CD14-positive monocyte (primary cell): Measurements from ENCODE around the genes MAGEB1, LANCL3, TSPAN7 and MID1IP1.

GRCh38 chrX:28205718-28206445, 224.6 kb upstream of the DCAF8L1 start:
- CAGE, long polyA plus RNA = no peak

DNA sequence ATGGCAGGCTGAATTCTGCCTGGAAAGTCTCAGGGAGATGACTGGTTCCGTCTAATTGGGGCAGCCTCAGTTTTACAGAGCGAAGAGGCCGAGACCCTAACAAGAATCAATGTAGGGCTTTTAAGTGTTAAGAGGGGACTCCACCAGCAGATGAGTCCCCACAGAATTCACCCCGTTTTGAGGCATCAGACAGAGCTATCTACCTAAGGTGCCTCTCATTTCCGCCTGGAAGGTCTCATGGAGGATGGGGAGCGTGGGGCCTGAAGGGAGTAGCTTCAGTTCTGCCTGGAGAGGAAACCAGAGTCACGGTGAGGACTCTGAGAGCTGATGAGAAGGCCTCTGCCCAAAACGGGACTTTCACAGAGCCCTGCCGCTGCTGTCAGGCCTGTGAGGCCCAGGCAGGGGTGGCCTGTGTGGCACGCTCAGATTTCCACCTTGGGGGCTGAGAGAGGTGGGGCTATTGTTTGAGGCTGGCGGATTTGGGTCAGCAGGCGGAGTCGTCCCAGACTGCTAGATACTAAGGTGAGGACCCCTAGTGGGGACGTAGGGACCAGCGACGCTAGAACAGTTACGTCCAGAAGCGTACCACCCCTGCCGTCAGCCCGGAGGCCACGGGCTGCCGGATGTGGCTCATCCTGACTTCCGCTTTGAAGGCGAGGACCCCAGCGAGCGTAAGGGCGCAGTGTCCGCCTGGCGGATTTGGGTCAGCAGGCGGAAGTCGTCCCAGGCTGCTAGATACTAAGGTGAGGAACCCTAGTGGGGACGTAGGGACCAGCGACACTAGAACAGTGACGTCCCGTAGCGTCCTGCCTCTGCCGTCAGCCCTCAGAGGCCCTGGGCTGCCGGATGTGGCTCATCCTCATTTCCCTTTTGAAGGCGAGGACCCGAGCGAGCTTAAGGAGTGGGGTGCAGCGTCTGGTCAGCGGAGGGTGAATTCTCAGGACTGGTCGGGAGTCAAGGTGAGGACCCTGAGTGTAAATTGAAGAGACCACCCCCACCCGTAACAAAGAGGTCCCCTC, at the start of gene MAGEB1:
Gene MAGEB1, plus strand, starts transcription at position 633 of the 1,019 bp plus-strand sequence.
- CAGE, long polyA plus RNA = no peak

GRCh38 chrX:30307975-30308887, 959 bp downstream of the NR0B1 start:
- CAGE, long polyA plus RNA = no peak

GRCh38 chrX:30567975-30568510, 9.5 kb downstream of the TASL start:
- CAGE, long polyA plus RNA = no peak

DNA sequence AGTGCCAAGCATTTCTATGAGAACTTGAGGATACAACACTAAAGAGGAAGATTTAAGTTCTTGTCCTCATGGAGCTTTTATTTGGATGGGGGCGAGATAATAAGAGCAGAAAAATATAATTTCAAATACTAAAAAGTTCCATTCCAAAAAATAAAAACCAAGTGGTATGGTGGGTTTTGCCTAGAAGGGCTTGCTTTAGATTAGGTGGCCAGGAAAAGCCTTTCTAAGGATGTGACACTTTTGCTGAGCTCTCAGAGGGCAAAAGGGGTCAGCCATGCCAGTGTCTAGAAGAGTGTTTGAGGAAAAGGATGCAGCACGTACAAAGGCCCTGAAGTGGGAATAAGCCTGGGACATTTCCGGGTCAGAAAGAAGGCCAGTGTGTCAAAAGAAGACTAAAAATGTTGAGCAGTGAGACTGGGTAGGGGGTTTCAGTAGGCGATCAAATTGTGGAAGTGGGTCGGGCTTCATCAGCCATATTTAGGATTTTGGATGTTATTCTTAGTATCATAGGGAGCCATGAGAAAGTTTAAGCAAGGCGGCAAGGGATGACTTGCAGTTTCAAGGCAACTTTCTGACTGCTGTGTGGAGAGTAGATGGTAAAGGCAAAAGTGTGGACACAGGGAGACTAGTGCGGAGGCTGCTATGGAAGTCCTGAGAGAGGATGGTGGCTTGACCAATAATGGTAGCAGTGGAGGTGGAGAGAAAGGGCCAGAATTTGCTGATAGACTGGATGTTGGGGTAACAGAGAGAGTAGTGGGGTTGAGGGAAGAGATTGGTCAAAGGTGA, 15.2 kb downstream of the GK start:
- CAGE, long polyA plus RNA = no peak

DNA sequence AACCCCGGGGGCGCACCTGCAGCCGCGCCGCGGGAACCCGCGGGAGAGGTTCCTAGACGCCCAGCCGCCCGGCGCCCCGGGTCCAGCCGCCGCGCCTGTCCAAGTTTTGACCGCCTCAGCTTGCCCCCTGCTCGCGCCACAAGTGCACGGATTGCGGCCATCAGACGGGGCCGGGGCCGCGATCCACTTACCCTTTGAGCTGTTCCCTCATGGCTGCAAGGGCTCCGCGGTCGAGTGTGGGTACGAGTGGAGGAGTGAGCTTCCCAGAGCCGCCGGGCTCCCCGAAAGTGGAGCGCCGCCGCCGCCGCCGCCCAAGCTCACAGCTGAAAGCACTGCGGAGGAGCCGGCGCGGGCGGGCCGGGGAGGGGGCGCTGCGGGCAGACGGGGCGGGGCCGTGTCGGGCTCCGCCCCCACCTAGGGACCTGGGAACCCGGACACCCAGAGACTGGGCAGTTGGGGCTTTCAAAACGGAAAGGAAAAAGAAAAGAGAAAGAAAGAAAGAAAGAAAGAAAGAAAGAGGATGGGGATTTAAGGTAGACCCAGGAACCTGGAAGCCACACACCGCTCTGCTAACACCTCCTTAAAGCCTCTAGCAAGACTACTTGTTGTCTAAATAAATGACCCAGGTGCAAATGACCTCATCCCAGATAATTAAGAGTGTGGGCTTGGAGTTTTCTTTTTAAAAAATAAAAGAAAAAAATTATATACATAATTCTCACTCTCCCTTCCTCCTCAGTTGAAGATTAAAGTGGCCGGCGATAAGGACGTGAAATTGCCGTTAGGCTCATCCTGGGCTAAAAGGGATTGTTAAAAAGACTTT, 195.0 kb upstream of the FTHL17 start:
- CAGE, long polyA plus RNA = no peak

- CAGE, long polyA plus RNA = no peak
Observed at GRCh38 chrX:33041261-33041645, 170.1 kb downstream of the DMD start.

- CAGE, long polyA plus RNA = no peak
Observed at GRCh38 chrX:33104283-33104673, 107.1 kb downstream of the DMD start.

DNA sequence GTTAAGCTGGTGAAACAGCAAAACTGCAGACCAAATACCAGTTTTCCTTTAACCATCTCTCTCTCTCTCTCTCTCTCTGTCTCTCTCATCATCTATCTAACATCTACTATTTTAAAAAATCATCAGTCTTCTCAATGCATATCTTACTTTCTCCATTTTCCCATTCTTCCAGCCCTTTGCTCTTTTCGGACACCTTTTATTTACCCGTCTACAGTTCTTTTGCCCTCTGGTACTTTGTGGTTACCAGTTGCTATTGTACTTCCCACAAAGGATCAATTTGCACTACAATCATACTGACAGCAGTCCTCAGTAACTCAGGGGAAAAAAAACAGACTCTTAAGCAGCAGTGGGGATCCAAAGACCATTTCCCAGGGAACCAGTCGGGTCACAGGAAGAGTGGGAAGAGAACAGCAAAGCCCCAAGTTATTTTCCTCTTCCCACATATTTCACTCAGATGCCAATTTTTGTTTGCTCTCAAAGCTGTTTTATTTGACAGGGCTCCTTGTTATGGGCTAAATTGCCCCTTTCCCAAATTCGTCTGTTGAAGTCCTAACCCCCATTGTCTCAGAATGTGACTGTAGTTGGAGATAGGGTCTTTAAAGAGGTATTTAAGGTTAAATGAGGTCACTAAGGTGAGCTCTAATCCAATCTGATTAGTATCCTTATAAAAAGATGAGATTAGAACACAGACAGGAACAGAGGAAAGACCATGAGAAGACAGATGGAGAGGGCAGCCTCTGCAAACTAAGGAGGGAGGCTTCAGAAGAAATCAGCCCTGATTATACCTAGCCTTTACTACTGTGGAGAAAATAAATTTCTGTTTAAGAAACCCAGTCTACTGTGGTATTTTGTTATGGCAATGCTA, 22.9 kb downstream of the DMD start:
- CAGE, long polyA plus RNA = no peak

GRCh38 chrX:34396236-34396586, 260.9 kb downstream of the TMEM47 start:
- CAGE, long polyA plus RNA = no peak

DNA sequence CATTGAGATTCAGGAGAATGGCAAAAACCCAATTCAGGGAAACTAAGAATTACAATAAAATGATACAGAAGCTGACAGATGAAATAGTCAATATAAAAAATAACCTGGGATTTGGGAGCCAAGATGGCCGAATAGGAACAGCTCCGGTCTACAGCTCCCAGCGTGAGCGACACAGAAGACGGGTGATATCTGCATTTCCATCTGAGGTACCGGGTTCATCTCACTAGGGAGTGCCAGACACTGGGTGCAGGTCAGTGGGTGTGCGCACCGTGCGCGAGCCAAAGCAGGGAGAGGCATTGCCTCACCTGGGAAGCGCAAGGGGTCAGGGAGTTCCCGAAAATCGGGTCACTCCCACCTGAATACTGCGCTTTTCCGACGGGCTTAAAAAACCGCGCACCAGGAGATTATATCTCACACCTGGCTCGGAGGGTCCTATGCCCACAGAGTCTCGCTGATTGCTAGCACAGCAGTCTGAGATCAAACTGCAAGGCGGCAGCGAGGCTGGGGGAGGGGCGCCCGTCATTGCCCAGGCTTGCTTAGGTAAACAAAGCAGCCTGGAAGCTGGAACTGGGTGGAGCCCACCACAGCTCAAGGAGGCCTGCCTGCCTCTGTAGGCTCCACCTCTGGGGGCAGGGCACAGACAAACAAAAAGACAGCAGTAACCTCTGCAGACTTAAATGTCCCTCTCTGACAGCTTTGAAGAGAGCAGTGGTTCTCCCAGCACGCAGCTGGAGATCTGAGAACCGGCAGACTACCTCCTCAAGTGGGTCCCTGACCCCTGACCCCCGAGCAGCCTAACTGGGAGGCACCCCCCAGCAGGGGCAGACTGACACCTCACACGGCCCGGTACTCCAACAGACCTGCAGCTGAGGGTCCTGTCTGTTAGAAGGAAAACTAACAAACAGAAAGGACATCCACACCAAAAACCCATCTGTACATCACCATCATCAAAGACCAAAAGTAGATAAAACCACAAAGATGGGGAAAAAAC, 241.7 kb downstream of the TMEM47 start:
- CAGE, long polyA plus RNA = no peak

- CAGE, long polyA plus RNA = no peak
Observed at GRCh38 chrX:37571232-37571901, at the start of gene LANCL3. LANCL3 (plus strand) TSS chrX:37571661.

DNA sequence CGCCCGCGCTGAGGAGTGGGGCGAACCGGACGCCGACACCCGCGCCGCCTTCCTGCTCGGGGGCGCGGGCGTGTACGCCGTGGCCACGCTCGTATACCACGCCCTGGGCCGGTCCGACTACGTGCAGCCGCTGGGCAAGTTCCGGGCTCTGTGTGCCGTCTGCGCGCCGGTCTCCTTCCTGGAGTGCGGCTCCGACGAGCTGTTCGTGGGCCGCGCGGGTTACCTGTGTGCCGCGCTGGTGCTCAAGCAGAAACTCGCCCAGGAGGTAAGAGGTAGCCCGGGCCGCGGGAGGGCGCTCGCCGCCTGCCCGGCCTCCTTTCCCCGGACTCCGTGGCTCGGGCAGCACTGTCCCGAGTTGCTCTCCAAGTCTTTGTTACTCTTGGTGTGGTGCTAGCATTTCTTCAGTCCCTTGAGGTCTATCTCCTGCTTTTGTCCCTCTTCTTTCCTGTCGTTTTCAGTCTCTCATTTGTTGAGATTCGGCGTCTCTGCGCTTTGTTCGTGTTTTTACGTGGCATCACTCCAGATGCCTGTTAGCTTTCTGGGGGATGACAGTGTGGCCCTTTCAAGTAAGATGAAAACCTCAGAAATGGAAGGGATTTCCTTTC, 820 bp downstream of the LANCL3 start:
- CAGE, long polyA plus RNA = no peak

DNA sequence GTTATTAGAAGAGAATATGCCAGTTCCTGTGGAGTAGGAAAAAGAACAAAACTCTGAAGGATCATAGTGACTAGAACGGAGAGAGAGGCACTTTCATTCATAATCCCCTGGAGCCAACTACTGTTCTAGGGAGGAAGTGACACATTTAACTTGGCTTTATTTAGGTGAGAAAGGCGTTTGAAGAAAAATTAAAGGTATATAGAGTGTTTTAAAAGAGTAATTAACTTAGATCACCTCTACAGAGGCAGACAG, 1.7 kb downstream of the LANCL3 start:
- CAGE, long polyA plus RNA = no peak

GRCh38 chrX:37811219-37811948, 31.5 kb downstream of the CYBB start:
- CAGE, long polyA plus RNA = no peak

DNA sequence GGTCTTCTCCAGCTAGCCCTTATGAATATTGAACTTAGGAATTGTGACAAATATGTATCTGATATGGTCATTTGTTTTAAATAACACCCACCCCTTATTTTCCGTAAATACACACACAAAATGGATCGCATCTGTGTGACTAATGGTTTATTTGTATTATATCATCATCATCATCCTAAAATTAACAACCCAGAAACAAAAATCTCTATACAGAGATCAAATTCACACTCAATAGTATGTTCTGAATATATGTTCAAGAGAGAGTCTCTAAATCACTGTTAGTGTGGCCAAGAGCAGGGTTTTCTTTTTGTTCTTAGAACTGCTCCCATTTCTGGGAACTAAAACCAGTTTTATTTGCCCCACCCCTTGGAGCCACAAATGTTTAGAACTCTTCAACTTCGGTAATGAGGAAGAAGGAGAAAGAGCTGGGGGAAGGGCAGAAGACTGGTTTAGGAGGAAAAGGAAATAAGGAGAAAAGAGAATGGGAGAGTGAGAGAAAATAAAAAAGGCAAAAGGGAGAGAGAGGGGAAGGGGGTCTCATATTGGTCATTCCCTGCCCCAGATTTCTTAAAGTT, 32.2 kb downstream of the CYBB start:
- CAGE, long polyA plus RNA = start-site peak on the minus strand centred at position 89 of the sequence, 29 bp wide, 21 and 26 reads in 2 replicates

GRCh38 chrX:37816483-37817544, 30.6 kb downstream of the DYNLT3 start:
- CAGE, long polyA plus RNA = no peak

- CAGE, long polyA plus RNA = no peak
Observed at GRCh38 chrX:38336475-38337001, 9.2 kb upstream of the RPGR start.

DNA sequence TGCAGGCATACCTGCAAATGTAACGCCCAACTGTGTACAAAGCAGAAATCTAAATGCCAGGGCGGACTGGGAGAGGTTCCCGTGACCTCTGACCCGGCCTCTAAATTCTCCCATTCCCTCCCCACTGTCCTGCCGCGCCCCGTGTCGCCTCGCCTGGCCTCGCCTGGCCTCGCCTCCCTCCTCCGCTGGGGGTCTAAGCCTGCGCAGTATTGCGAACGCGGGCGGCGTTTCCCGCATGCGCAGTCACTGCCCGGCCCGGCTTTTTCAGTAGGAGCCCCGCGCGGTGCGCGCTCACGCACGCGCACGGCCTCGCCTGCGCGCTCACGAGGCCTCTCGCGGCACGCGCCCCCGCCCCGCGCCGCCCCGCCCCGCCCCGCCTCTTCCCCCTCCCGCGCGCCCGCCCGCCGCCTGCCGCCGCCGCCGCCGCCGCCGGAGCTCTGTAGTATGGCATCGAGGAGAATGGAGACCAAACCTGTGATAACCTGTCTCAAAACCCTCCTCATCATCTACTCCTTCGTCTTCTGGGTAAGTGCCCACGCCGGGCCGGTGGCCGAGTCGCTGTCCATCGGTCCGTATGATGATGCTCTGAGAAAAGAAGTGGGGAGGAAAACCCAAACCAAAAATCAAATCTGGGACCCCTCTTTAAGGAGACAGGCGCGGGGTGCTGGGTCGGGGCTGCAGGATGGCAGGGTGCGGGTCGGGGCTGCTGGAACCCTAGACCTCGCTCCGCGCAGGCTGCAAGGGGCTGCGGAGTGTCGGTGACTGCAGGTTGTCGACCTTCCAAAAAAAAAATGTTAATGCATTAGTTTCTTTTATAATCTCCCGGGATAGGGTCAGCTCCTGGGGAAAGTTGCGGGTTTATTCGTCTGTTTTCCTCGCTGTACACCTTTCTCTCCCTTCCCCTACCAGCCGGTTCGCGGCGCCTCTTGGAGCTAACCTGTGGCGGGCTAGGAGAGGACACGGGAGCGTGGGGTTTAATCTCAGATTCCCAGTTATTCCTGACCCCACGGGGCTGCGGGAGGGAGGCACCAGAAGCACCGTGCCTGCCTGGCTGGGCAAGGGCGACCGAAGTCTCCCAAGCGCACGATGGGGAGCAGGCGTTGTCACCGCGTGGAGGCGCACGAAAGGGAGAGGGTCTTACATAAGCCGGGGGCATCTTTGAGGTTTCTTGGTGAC, at the start of gene TSPAN7:
Gene TSPAN7, plus strand, starts transcription at position 440 of the 1,176 bp plus-strand sequence.
- CAGE, long polyA plus RNA = no peak

GRCh38 chrX:38800925-38802256, at the start of gene MID1IP1:
MID1IP1 (plus strand) TSS chrX:38801459.
- CAGE, long polyA plus RNA = no peak